Body of pancreas (tissue), 2 donors: ENCODE data around the genes LLPH and TMBIM4.

GRCh38 chr12:64694550-64695783, 64.2 kb downstream of the GNS start:
- PRO-cap = no peak
- RAMPAGE, long total RNA, 2 experiments = start-site peak on the plus strand in 1 of 2 experiments, at chr12:64695229-64695481 at its widest, 19 reads per replicate

- PRO-cap = no peak
- RAMPAGE, long total RNA, 2 experiments = no peak in any of the 2 experiments
These were observed 1.5 kb downstream of the GNS start for GRCh38 chr12:64757602-64758207.

DNA sequence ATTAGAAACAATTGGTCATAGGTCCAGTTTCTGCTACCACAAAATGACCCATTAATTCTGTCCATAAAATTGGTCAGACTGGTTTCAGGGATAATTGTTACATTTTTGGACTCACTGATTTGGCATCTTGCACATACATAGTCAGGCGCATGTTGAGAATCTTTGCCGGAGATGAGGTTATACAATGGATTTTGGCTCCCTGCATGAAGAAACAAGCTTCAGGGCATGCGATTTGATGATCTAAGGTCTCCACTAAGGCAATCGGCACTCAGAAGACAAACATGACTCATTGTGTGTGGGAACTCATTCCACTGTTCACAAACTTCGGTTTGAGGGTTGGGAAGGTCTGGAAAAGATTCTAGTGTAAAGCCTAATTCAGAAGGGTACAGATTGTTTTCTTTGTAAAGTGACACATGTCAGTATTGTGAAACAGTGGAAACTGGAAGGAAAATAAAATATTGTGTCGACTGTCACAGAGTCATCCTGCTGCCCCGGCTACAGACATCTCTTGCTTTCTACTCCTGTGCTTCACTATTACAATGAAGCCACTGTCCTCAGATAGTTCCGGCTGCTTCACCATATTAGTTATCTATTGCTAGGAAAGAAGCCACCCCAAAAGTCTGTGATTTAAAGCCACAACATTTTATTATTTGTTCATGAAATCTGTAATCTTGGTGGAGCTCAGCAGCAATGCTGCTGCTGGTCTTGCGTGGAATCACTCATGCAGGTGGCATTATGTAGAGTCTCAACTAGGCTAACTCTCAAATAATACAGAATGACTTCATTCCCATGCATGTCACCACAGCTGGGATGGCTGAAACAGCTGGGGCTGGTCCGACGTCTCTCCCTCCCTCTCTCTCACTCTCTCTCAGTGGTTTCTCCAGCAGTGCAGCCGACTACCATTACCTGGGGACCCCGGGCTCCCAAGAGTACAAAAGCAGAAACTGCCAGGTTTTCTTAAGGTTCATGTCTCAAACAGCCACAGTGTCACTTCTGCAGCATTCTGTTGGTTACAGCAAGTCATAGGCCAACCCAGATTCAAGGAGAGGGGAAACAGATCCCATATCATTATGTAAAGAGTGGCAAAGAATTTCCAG, 192.4 kb upstream of the HMGA2 start:
- PRO-cap = no peak
- RAMPAGE, long total RNA, 2 experiments = no peak in any of the 2 experiments

- PRO-cap = no peak
- RAMPAGE, long total RNA, 2 experiments = no peak in any of the 2 experiments
These were observed 182.3 kb upstream of the HMGA2 start for GRCh38 chr12:65641915-65642542.

- PRO-cap = no peak
- RAMPAGE, long total RNA, 2 experiments = no peak in any of the 2 experiments
These were observed 180.4 kb upstream of the HMGA2 start for GRCh38 chr12:65643888-65644253.

DNA sequence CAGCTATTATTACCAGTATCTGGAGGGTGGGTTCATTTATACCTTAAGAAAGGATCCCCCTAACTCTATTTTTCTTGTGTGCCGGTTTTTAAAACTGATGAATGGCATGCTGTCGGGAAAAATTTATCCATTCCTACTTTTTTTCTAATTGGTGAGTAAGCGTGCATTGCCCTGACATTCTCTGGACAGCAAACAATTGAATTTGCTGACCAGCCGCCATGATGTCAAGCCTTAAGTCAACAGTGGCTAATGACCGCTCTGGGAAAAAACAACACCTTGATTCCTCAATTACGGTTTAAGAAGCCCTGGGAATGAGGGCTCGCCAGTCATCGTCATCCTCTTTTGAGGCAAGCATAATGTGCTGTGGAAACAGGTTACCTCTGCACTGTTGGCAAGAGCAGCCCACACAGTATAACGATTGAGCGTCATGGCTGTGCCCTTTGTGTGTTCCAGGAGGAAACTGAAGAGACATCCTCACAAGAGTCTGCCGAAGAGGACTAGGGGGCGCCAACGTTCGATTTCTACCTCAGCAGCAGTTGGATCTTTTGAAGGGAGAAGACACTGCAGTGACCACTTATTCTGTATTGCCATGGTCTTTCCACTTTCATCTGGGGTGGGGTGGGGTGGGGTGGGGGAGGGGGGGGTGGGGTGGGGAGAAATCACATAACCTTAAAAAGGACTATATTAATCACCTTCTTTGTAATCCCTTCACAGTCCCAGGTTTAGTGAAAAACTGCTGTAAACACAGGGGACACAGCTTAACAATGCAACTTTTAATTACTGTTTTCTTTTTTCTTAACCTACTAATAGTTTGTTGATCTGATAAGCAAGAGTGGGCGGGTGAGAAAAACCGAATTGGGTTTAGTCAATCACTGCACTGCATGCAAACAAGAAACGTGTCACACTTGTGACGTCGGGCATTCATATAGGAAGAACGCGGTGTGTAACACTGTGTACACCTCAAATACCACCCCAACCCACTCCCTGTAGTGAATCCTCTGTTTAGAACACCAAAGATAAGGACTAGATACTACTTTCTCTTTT, 138.8 kb downstream of the HMGA2 start:
- PRO-cap = no peak
- RAMPAGE, long total RNA, 2 experiments = no peak in any of the 2 experiments

DNA sequence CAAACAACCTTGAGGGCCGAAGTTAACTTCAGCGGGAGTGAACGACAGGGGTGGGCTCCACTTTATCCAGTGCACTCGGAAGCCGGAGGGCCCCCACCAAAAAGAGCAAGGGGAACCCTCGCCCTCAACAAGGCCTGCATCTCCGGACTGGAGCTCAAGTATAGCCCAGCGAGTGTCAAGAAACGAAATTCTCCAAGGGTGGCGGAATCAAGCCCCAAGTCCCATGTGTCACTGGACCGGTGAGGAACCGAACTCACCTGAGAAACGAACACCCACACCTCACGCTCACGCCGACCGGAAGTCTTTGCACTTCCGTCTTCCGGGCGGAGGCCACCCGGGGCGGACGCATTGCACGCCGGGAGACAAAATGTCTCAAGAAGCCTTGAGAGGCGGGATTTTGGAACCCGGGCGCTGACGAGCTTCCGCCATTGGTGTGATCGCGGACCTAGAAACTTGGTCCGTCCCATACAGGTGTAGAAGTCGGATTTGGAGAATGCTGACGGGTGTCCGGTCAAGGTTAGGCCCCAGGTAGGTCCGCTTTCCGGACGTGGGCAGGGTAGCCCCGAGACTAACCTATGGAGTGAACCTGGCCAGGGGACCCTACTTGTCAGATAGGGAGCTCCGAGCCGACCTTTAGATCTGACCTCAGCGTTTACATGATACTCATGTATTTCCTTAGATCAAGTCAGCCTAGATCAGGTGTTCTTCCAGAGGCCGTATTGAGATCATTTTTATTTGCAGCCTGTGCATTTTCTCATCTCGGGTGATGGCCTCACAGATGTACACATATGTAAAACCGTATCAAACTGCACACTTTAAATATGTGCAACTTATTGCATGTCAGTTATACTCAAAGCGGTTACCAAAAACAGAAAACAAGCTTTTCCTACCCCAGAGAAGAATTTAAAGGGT, at the start of gene LLPH:
Gene LLPH, minus strand, starts transcription at position 303 of the 912 bp plus-strand sequence.
- PRO-cap = bidirectional peak, plus-strand start at position 476 of the sequence, minus-strand start at position 306 of the sequence
- RAMPAGE, long total RNA, 2 experiments = start-site peak on the plus strand in 1 of 2 experiments, centred at position 380 of the sequence, 20 reads per replicate; start-site peak on the minus strand in 2 of 2 experiments, centred at positions 281 to 283 of the sequence, 30 to 35 reads per replicate

- PRO-cap = no peak
- RAMPAGE, long total RNA, 2 experiments = no peak in any of the 2 experiments
These were observed 14.5 kb upstream of the LLPH start for GRCh38 chr12:66144987-66145472.

DNA sequence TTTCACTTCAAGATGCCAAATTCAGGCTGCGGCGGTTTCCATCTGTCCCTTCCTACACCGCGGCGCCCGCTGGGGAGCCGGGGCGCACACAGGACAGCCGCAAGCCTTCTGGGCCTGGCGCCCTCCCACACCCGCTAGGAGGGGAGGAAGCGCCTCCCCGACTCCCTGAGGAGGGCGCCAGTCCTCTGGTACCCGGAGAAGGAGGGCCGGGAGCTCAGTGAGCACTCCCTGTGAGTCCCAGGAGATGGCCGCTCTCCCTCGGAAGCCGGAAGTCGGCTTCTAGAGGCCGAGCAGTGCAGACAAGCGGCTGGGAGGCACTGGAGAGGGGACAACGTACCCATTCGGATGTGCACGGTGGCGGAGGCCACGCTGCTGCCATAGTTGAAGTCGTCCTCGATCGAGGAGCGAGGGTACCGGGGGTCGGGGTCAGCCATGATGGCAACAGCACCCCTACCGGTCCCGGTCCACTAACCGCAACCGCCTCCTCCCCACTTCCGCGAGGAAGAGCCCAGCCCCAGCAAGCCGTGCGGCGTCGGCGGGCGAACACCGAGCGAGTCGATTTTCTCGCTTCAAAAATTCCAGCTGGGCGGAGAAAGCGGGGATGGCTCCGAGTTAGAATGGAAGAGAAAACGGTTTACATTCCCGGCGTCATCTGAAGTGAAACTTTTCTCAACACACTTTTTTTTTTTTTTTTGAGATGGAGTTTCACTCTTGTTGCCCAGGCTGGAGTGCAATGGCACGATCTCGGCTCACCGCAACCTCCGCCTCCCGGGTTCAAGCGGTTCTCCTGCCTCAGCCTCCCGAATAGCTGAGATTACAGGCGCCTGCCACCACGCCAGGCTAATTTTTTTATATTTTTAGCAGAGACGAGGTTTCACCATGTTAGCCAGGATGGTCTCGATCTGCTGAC, at the start of gene TMBIM4:
Gene TMBIM4, minus strand, starts transcription at position 479 of the 910 bp plus-strand sequence.
- PRO-cap = bidirectional peak, plus-strand start at position 317 of the sequence, minus-strand start at position 110 of the sequence; bidirectional peak, plus-strand start at position 520 of the sequence, minus-strand start at position 466 of the sequence
- RAMPAGE, long total RNA, 2 experiments = start-site peak on the minus strand in 1 of 2 experiments, centred at position 453 of the sequence, 96 reads per replicate

GRCh38 chr12:66251448-66252410, 50.6 kb upstream of the HELB start:
- PRO-cap = no peak
- RAMPAGE, long total RNA, 2 experiments = no peak in any of the 2 experiments

- PRO-cap = bidirectional peak, plus-strand start at chr12:67269386, minus-strand start at chr12:67269143
- RAMPAGE, long total RNA, 2 experiments = no peak in any of the 2 experiments
These were observed 222 bp upstream of the CAND1 start for GRCh38 chr12:67269074-67269198.

GRCh38 chr12:67630337-67631274, 17.9 kb upstream of the DYRK2 start:
- PRO-cap = no peak
- RAMPAGE, long total RNA, 2 experiments = no peak in any of the 2 experiments

DNA sequence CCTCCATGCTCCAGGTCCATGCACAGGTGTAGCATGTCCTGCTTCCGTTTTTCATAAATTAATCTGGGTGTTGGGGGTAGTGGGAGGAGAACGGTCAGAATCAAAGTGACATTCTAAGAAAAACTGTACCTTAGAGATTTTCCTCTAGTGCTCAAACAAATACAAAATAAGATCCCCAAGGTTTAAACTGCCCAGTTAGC, 10.5 kb downstream of the DYRK2 start:
- PRO-cap = no peak
- RAMPAGE, long total RNA, 2 experiments = no peak in any of the 2 experiments

GRCh38 chr12:67797133-67797542, 148.6 kb downstream of the DYRK2 start:
- PRO-cap = no peak
- RAMPAGE, long total RNA, 2 experiments = no peak in any of the 2 experiments

DNA sequence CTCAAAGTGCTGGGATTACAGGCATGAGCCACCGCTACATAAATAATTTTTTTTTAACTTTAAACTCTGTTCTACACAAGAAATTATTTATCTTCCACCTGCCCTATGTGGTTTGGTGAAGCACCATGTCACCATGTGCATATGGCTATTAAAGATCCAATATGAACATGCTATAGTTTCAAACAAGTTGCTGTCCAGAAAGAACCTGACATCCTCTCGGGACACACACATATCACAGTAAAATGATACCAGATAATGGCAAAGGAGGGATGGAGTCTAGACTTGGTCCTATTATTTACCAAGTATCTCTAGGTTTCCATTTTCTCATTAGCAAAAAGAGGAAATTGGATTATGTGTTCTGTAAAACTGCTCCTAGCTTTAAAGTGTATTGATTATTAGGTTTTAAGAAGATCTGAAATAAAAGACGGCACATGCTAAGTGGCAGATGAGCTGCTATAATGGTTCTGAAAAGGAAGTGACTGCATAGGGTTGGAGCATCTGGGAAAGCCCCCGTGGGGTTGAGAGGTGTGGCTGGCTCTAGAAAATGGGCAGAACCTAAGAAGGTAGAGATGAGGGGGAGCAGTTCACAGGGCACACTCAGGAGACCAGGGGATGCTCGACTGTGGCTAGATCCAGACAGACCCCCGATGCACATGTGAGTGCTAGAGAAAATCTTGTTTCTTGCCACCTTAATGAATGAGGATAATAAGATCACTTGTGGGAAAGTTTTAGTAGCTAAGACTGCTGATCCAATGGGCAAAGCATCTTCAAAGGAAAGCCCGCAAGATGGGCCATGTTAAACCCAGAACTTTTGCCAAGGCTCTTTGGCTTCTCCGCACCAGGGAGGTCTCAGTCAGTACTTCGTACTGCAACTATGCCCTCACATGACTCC, 168.4 kb downstream of the IFNG start:
- PRO-cap = no peak
- RAMPAGE, long total RNA, 2 experiments = no peak in any of the 2 experiments

- PRO-cap = no peak
- RAMPAGE, long total RNA, 2 experiments = no peak in any of the 2 experiments
These were observed 35.6 kb upstream of the MDM1 start for GRCh38 chr12:68367803-68368089.

DNA sequence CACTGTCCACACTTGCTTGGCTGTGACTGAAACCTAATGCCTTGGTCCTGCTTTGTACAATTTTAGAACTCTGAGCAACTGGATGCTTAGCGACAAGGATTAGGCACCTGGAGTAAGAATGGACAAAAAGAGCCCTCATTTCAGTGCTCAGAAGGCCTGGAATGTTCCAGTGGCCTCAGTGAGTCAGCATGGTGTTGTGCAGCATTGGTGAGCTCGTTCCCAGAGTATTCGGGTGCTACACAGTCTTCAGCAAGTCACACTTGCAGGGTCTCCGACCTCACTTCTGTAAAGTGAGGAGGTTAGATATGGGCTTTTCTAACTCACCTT, 107.9 kb upstream of the MDM1 start:
- PRO-cap = no peak
- RAMPAGE, long total RNA, 2 experiments = no peak in any of the 2 experiments

- PRO-cap = no peak
- RAMPAGE, long total RNA, 2 experiments = no peak in any of the 2 experiments
These were observed 119.0 kb upstream of the MDM1 start for GRCh38 chr12:68450788-68451936.

- PRO-cap = no peak
- RAMPAGE, long total RNA, 2 experiments = no peak in any of the 2 experiments
These were observed 16.0 kb downstream of the RAP1B start for GRCh38 chr12:68626352-68627391.

DNA sequence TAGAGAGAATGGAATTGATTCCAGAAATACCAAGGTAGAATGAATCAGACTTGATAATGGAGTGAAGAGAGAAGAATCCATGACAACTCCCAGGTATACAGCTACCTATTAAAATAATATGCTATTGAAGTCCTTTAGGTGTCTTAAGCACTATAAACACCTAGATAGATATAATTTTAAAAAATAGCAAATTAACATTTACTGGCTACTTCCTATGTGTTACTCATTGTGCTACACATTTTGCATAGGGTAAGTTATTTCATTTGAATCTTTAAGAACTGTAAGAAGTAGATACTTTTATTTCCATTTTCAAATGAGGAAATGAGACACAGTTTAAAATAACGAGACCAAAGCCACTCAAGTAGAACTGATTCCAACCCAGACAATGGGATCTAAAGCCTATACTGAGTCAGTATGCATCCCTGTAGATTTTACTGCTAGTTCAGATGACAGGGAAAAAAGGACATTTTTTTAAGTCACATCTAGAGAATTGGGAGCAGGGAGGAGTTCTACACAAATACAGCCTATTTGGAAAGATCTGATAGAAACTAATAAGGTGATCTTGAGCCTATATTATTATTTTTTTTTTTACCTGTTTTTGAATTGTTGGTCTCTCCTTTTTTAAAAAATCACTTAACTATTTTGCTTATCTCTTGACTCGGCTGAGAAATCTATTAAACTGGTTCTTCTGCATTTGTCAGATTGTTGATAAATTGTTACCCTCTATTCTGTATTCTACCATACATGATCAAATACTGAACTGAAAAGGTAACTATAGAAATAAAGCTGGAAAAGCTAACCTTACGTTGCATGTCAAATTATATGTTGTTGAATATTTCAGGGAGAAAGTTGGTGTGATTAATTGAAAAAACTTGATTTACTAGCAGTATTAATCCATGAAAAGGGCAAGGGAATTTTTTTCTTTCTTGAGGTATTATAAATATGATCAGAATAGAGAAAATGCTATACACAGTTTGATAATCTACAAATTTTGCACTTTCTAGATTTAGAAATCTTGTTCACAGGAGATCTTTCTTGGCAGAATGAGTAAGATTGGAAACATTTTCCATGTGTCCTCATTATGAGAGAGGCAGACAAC, 23.7 kb downstream of the RAP1B start:
- PRO-cap = no peak
- RAMPAGE, long total RNA, 2 experiments = no peak in any of the 2 experiments